Osteocyte (in vitro differentiated cells): ENCODE measurements around the gene CAPRIN1.

DNA sequence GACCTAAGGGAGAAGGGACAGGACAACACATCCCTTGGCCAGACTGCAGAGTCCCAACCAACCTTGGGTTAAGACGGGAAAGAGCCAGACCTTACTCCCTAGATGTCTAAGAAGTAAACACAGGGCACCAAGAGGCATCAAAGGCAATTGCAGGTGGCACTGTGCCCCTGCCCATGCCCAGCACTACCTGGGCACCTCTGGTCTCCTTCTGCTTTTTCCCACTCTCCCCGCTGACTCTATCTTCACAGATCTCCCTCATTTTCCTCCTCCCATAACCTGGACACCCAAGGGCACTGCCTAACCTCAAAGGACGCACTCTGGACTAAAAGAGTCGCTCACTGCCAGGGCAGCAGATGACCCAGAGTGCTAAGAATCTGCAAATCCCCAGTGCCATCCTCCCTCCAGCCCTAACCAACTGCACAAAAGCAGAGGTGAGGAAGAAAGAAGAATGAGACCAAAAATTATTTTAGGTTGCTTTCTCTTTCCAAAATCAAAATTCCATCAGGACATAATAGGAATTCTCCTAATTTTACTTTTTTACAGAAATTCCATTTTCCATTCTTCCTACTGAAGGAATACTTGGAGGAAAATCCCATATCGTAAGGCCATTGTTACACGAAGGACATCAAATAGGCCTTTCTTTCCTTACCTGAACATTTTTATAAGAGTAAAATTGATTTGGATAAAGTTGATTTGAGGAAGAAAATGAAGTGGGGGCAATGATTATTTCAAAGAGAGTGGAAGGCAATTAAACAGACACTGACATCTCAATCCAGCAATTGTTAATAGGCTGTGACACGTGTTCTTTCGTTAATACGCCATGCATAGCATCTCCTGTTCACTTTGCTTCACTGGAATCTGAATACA lies 26.7 kb downstream of the LMO2 start:
- PRO-cap, result no peak

GRCh38 chr11:33936861-33937946 lies 45.3 kb upstream of the LMO2 start:
- PRO-cap, result no peak

DNA sequence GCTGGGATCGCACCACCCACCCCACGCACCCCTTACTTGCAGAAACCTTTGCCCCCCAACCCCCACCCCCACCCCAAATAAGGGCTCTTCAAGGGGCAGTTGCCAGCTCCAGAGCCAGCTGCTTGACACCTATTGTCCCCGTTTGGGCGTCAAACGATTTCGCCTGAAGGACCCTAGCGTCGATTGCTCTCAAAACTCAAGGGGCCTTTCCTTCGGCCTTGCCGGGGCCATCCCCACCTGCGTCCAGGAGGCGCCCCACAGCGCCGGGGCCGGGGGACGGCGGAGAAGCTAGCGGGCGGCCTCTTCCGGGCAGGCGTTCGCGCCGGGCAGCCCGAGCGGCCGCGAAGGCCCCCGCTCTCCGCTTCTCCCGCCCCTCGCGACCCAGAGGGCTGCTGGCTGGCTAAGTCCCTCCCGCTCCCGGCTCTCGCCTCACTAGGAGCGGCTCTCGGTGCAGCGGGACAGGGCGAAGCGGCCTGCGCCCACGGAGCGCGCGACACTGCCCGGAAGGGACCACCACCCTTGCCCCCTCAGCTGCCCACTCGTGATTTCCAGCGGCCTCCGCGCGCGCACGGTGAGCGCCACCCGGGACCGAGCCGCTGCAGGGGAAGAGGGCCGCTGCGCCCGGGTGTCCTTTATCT lies at the start of gene CAPRIN1:
Gene CAPRIN1, plus strand, starts transcription at position 431 of the 638 bp plus-strand sequence.
- PRO-cap, result bidirectional peak, plus-strand start at position 430 of the sequence, minus-strand start at position 144 of the sequence

DNA sequence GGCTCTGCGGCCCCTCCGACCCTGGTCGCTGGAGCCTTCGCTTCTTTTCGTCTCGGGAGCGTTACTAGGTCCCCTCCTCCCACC lies 989 bp downstream of the CAPRIN1 start:
- PRO-cap, result no peak

DNA sequence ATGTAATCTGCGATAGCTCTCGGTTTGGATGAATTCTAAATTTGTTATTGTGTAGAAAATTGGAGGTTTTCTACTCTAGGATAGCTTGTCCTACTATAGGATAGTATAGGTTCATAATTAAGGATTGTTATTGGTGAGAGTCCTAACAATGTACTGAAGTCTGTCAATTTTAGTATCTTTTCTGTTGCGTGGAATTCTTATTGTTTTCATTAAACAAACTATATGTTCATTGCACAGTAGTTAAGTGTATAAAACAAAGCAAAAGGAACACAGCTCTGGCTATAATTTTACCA lies 16.9 kb downstream of the CAPRIN1 start:
- PRO-cap, result no peak

- PRO-cap, result no peak
These were observed 113.7 kb downstream of the ABTB2 start for GRCh38 chr11:34244069-34244556.

DNA sequence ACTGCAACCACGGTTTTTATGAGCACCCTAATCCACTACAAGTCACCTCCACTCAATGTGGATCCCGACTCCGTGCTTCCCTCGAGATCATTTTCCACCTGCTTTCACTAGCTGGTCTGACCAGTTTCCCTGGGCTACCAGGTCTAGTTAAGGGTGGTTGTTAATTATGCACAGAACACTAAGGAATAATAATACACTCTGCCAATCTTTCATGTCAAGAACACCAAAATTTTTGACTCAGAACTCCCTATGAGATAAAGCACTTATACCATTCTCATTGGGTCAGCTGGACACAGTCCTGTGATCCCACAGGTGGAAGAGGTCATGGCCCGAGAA lies 82.3 kb downstream of the ABTB2 start:
- PRO-cap, result no peak

- PRO-cap, result no peak
These were observed 1.2 kb downstream of the ABTB2 start for GRCh38 chr11:34356350-34357337.

GRCh38 chr11:34570827-34571187 lies 50.1 kb upstream of the EHF start:
- PRO-cap, result no peak

GRCh38 chr11:34572514-34572733 lies 48.5 kb upstream of the EHF start:
- PRO-cap, result no peak

- PRO-cap, result no peak
These were observed 37.1 kb upstream of the EHF start for GRCh38 chr11:34583850-34584175.

- PRO-cap, result no peak
These were observed 19.5 kb upstream of the EHF start for GRCh38 chr11:34601332-34601870.

- PRO-cap, result no peak
These were observed 18.4 kb downstream of the EHF start for GRCh38 chr11:34639320-34639685.

DNA sequence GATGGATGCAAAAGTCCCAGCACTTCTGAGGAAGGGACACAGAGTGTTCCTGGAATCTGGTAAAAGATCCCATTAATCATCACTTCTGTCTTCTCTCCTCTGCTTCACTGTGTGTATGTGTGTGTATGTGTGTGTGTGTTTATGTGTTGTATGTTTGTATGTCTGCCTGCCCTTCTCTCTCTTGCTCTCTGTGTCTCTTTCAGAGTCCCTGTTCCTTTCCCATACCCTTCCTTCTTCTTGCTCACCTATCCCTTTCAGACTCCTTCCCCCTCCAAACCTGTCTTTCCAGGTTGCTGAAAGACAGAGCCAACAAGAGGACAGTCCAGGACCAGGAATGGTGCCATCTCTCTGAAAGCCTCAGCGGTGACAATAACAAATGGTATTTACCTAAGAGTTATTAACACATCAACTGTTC lies 47.0 kb downstream of the EHF start:
- PRO-cap, result no peak

DNA sequence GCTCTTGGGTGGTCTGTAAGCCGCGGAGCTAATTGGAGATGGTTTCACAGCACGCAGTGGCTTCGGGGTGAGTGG lies 168 bp downstream of the PDHX start:
- PRO-cap, result no peak

- PRO-cap, result no peak
These were observed 96.3 kb downstream of the PDHX start for GRCh38 chr11:35012637-35013165.

GRCh38 chr11:35105462-35105763 lies 33.6 kb upstream of the CD44 start:
- PRO-cap, result no peak

GRCh38 chr11:35150501-35151369 lies 11.8 kb downstream of the CD44 start:
- PRO-cap, result no peak

- PRO-cap, result no peak
These were observed 14.9 kb downstream of the CD44 start for GRCh38 chr11:35153866-35154291.

DNA sequence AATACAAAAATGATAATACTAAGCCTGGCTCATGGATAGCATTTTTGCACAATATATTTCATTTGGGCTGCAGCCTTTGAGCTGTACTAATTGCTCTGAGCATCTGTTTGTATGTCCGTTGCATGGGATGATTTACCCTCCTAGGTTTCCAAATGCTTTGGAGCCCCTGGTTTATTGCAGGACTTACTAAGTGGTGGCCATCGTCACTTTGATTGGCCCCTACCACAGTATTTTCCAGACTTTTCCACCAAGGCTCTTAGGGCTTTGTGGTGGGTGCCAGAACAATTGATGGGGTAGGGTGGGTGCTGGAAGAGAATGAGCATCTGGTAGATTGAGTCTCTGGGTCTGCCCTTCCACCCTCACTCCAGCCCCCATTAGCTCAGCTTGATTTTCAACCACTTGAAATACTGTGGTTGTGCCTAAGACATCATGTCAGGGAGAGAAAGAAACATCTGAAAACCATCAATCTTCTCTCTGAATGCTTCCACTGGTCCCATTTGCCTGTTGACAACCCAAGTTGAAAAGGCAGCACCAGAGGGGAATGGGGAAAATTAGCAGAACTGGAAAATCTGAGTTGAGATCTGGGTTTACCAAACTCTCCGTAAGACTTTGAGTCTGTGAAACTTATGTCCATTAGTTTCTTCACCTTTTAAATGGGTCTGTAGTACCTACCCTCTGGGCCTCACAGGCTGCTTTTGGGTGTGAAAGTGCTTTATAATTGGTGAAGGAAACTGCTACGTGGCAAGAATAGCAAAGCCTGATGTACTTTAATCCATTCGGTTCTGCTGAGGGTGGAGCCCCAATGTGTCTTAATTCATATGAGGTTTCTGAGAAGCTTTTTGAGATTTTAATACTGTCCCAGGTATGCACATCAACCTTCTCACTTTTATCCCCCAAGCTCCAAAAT lies 26.1 kb downstream of the CD44 start:
- PRO-cap, result no peak